Skeletal muscle cell (primary cell): ENCODE measurements around the genes ACVR1C and DAPL1.

DNA sequence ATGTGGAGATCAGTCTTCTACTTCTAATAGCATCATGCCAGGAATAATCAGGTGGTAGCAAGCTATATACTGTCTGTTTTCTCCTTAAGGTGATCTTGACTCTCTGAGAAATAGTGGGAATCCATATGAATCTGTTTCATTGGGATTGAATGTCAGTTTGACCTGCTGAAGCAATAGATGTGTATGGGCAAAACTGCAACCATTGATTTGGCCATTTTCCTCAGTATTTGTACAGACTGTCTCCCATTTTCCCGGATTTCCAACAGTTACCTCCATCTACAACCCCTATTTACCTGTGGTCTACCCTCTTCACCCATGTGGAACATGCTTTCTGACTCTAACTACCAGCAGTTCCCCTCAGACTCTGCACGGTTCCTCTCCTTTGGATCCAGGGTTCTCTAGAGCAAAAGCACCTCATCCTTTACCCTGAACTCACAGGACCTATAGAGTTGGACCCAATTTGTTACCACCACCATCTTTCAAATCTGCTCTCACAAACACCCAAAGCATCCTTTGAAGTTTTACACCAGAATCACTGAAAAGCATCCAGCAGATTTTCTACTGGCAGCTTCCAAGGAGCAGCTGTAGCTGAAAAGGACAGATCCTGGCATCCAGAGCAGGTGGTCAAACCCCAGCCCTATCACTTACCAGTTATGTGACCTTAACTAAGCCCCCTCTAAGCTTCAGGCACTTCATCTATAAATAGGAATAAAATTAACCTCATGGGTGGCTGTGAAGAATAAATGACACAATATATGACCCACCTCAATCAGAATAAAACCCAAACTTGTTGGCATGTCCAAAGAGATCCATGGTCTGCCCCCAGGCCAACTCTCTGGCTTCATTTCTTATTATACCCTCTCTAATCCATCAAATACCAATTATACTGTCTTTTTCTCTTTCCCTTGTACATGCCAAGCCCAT, 15.3 kb downstream of the CYTIP start:
- RRBS, result no CpG with 5 or more reads among the region's 2 CpGs

DNA sequence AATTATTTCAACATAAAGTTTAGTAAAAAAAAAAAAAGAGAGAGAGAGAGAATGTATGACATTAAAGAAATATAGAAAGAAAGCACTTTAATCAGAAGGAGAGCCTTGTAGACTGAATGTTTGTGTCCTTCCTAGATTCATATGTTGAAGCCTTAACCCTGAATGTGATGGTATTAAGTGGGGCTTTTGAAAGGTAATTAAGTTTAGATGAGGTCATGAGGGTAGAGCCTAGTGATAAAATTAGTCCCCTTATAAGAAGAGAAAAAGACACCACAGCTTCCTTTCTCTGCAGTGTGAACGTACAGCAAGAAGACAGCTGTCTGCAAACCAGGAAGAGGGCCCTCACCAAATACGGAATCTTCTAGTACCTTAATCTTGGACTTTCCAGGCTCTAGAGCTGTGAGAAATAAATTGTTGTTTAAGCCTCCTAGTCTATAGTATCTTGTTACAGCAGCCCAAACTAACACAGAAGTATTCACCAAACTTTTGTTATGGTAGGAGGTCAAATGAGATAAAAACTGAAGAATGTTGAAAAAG, 57.1 kb upstream of the CYTIP start:
- RRBS, result no CpG with 5 or more reads among the region's 2 CpGs

DNA sequence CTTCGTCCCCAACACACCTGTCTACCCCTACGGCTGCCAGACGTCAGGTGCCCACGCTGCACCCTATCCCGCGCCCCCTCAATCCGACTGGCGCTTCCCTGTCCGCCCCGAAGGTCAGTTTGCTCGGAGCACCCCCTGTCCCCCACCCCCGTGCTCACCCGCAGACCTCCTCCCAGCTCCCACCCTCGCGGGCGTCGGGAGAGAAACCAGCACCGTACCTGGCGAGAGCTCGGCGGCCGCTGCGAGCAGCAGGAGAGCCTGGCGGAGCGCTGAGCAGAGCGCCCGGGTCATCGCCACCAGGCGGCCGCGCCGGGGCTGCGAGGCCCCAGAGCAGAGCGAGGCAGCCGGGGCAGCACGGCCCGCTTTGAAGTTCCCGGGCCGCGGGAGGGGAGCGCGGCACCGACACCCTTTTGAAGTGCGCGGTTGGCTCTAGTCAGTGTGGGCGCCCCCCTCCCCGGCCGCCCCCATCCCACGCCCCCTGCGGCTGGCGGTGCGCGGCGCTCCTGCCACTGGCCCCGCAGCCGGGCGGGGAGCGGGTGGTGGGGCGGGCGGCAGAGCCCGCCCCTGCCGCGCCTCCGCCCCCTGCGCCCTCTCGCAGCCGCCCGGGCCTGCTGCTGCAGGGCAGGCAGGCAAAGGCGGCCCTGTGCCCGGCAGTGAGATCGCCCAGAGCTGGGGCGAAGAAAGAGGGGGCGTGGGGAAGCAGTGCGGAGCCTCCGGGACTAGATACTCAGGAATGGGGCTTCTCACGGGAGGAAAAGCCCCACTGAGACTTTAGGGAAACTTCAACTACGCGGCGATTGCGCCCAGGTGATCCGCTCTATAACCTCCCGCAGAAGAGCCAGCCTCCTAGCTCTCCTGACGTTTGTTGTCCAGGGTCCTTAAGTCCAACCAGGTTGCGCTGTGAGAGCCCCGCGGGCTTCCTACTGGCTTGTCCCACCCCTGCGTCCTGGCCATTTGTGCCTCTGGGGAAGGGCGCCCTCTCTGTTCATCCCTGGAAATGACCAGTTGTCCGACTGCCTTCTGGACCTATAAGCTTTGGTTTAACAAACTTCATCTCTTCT, at the start of gene ACVR1C:
TSS of gene ACVR1C (minus strand) at position 511 of the 1,061 bp plus-strand sequence.
- RRBS, result 2% methylated on average over 38 of the region's 89 CpGs

DNA sequence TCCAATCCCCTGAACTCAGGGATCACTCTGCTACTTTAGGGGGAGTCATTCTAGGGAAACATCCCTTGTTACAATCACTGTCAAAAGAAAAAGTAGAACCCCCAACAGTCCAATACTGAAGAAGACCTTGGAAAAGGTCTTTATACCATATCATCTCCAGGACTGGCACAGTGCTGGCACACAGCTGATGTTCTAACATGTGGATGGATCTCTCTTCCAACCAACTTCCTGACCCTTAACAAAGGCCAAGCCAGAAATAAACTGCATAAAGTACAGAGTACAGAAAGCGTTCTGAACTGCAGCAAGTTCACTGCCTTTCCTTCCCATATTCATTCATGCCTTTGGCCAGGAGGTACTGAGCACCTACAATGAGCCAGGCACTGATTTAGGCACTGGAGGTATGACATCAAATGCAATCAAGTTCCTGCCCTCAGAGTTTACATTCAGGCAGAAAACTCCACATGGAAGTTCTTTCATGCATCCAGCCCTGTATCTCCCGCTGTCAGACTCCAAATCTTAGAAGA, 34.0 kb downstream of the ACVR1 start:
- RRBS, result no CpG with 5 or more reads among the region's 2 CpGs

- RRBS, result no CpG with 5 or more reads among the region's 3 CpGs
Measured at GRCh38 chr2:157866970-157867741, 9.0 kb downstream of the ACVR1 start.

DNA sequence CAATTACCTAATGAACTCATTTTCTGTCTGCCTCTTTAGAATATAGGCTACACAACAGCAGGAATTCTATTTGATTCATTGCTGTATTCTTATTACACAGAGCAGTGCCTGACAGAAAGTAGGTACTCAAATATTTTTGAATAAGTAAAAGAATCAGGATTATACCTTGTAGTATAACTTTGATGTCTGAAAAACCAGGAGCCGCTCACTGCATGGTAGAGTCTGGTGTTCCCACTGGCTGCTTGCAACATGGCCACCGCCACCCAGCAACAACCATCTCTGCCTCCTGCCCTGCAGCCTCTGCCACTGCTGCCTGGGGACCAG, 38.5 kb upstream of the UPP2 start:
- RRBS, result no CpG with 5 or more reads among the region's 2 CpGs

- RRBS, result no CpG with 5 or more reads among the region's 2 CpGs
Measured at GRCh38 chr2:158191504-158192128, 89.9 kb downstream of the UPP2 start.

DNA sequence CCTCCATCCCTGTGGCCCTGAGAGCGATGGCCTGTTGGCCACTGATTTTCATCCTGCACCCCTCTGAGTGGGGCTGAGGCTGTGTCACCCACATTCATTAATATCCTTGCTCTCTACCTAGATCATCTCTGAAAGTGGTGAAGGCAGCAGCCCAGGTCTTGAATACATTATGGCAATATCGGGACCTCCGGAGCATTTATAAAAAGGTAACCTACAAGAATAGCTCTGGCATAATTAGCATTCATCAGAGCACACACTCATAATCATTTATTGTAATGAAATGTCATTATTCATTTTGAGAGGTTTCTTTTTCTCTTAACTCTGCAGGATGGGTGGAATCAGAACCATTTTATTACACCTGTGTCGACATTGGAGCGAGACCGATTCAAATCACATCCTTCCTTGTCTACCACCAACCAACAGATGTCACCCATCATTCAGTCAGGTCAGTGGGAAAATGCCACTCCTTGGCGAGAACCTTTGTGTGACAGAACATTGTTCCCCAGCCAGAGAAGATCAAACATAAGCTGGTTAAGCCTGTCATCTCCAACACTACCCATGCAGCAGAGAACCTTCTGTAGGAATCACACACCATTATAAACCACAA, 121.5 kb upstream of the DAPL1 start:
- RRBS, result no CpG with 5 or more reads among the region's 7 CpGs

DNA sequence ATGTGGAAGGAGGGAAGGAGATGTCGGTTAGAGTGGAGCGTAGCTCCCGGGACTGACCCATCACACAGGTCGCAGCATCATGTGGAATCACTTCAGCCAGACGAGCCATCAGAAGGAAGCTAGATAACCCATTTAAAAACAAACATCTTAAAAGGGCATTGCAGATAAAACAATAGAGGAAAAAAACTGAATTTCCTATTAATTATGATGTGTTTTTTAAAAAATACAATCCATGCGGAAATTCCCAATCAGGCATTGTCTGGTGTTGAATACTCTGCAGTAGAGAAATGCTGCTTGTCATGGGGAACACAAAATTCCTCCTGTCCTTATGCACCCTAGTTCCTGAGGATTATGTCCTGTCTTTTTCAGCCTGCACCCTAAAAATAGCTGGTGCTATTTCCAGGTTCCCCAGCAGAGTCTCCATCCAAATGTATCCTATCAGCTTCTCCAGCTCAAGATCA, 77.2 kb upstream of the DAPL1 start:
- RRBS, result no CpG with 5 or more reads among the region's 6 CpGs

DNA sequence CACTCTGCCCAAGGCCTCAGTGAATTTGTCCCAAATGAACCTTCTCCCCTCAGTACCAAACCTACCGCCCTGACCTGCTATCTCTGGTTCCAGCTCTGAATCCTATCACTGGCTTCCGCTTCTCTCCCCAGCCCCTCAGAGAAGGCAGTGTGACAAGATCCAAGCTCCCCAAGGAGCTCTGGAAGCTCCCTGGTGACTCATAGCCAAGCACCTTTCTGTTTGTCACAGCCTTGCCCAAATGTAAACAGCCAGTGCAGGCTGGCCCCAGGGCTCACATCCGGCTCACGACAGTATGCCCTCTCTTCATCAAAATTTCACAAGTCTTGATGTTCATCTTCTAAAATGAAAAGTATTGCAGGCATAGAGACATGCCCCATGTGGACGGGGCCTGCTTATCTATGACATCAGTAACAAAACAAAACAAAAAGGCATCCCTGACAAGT, 71.2 kb upstream of the DAPL1 start:
- RRBS, result no CpG with 5 or more reads among the region's 5 CpGs

DNA sequence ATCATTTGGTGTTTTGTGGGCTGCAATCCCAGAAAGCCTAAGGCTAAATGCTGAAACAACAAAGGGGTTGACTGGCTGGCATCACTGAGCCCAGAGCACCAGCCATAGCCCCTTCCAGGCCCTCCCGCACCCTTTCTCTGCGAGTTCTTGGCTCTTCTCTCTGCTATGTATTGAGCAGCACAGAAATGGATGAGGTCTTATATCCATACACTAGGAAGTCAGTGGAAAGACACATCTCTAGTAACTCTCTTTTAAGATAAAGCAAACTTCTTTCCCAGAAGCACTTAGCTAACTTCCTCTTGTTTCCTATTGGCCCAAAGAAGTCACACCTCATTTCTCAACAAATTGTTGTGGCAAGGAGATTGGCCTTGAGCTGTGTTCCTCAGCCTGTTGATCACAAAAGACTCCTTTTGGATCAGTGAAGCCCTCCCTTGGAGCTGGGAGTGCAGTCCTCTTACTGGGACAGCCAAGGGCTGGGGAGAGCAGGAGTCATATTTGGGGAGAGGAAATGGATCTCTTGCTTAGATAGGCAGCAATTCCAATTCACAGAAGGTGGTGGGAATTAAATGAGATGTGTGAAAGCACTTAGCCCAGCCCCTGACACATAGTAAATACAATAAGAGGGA, 51.3 kb upstream of the DAPL1 start:
- RRBS, result no CpG with 5 or more reads among the region's 2 CpGs

DNA sequence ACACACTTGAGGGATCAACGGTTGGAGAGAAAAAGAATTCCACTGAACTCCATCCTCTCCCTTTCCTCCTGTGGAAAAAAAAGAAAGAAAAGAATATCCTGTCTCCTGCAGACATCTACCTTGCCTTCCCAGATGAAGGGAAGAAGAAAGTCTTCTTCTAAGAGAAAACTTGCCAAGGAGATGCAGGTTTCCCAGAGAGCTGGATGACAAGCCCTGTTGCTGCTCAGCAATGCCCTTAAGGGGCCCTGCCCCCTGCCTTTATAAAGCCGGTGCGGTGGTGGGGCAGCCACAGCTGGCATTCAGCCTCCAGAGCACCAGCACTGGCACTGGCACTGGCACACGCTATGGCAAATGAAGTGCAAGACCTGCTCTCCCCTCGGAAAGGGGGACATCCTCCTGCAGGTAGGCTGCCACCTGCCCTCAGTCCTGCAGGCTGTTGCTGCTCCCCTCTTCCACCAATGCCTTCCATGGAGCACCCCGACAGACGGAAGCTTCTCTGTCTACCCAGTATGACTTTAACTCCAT, at the start of gene DAPL1:
TSS of gene DAPL1 (plus strand) at position 289 of the 525 bp plus-strand sequence.
- RRBS, result no CpG with 5 or more reads among the region's 7 CpGs

- RRBS, result no CpG with 5 or more reads among the region's 7 CpGs
Measured at GRCh38 chr2:158936856-158937556, 31.4 kb upstream of the TANC1 start.

DNA sequence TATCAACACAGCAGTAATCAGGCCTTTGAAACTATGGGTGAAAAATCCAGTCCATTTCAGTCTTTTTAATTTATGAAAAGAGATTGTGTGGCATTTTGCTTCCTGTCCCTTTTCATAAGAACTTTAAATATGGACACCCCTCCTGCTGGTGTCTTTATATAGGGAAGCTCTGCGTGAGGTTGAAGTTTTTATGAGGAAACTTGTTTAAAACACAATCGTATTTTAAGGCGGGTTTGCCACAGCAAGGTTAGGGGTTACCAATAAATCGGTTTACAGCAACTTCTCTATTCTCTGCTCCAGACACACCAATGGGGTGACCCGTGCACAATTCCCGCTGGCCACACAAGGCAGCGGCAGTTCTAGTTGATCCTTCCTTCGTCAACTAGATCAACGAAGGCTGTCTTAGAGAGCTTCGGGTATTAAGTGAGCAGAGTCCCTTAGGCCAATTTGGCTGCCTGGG, 1.2 kb upstream of the TANC1 start:
- RRBS, result no CpG with 5 or more reads among the region's 10 CpGs

DNA sequence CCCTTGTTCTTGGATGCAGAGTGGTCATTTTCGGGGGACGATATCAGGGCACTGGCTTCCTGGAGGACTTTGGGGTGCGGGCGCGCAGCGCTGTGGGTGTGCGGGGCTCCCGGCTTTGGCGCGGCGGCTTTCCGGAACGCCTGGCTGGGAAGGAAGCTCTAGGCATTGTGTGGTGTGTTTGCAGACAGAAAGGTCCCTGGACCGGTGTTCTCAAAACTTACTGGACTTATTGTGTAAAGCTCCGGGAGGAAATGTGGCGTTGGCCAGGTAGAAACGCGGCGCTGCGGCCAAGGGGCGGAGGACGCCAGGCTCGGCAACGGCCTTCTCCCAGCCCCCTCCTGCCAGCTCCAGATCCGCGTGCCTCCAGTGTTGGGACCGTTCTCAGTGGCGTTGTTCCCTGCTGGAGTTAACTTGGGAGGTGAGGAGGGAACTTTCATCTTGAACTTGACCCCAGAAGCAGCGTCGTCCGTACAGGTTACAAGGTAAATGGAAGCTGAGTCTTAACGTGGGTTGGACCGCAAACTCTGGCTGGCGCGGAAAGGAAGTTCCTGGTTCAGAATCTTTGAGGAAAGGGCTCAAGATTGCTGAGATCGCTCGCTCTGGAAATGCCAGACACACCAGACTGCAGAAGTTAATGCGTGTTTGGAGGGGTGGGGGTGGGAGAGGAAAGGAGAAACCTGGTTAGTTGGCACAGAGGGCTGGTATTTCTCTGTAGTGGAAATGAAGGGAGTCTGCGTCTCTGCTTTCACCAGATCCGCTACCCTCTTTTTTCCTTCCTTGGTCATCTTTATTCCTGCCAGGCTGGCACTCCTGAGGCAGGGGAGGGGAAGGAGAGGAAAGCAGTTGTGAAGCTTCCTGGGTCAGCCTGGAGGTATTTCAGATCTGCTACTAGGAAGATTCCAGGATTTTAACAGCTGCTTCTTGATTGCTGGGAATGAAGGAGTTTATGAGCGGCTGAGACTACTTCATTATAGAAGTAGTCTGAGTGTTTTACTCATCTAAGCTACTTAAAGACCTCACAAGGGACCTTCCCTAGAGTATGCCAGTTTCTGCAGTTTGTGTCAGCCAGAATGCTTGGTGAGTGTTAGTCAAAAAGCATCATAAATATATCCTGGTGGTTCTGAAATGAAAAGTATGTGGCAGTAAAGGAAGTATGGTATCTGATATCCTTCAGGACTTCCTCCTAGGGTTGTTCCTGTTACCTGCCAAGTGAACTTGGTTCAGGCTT, 1.5 kb downstream of the TANC1 start:
- RRBS, result 2% methylated on average over 3 of the region's 41 CpGs

DNA sequence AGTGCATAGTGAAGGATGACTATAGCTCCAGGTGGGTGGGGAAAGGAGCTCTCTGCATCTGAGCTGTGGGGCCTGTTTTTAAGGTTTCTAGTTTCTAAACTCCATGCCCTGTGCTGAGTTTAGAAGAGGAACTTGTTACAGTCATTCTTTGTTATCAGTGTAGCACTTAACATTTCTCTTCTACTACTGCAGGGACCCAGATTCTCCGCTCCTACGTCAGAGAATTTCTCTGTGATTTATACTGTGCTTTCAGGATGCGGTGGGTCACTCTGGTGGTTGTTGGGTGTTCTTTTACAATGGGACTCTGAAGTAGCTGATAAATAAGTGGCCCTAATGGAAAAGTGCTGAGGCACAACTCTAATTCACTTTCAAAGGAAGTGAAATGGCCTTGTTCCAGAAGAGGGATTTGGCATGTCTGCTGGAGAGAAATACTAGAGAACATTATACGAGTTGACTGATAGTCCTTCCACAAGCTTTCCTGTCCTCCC, 122.0 kb downstream of the WDSUB1 start:
- RRBS, result no CpG with 5 or more reads among the region's 4 CpGs

- RRBS, result no CpG with 5 or more reads among the region's 3 CpGs
Measured at GRCh38 chr2:159750398-159751496, 38.4 kb downstream of the MARCHF7 start.

- RRBS, result no CpG with 5 or more reads among the region's 10 CpGs
Measured at GRCh38 chr2:159772950-159773450, 25.0 kb downstream of the CD302 start.

GRCh38 chr2:159904047-159904632, 416 bp downstream of the LY75 start:
- RRBS, result 12% methylated on average over 11 of the region's 43 CpGs

DNA sequence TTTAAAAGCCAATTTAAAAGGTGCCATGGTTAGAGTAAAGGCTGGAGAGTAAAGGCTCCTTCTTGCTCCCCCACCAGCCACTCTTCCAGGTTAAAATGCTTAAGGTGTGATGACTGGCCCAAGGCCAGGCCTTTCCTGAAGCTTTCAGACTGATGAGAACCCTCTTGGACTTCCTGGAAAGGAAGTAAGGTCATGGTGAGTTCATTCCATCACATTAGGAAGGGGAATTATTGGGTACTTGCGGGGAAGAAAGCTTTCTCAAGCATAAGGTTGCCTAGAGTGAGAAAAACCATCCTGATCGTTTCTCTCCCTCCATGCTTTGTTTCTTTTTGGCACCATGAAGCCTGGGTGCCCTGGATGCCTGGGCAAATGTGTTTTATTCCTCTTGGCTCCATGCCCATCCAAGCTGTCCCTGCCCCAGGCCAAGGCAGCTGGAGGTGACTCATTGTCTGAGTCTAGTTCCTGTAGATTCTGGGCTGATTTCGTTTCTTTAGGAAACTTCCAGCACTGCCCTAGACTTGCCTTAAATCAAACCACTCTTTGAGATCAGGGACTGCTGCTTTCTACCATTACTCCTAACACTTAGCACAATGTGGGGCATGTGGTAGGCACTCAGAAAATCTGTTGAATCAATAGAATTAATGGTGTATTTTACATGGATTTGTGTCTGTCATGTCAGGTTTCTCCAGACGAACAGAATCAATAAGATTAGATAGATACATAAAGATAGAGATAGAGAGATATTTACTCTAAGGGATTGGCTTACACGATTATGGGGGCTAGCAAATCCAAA, 41.7 kb upstream of the ITGB6 start:
- RRBS, result no CpG with 5 or more reads among the region's 5 CpGs